ENCODE measurements around the genes BCAS1, CYP24A1 and RTF2.

DNA sequence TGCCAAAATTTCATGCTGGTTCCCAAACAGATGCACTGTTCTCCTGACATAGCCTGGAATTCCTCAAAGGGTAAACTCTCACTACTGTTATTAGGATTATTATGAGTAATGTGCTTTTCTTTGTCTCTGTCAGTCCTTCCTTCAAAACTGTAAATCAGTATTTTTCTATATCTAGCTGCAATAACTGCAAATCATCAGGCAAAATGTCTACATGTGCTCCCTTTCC, 185.7 kb downstream of the ZFP64 start:
- PRO-cap: no peak

- PRO-cap: no peak
Observed at GRCh38 chr20:52727648-52728032, 244.5 kb upstream of the TSHZ2 start.

DNA sequence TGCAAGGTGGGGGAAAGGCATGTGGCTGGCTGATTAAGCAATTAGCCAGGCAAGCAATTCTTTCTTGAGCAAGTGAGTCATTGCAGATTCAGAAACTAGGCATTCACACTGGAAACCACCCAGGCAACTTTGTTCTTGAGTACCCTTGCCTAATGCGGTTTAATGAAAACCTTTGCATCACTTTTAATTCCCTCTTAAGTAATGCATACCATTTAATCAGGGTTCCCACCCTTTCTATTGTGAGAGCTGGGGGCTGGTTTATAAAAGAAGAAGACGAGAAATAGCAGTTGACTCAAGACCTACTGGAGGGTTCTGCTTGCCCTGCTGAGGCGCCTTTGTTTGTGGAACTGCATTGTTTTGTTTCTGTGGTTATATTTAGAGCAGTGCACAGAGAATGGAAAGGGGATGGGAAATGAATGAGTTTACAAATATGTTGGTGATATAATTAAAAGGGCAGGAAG, 49.0 kb upstream of the TSHZ2 start:
- PRO-cap: no peak

- PRO-cap: bidirectional peak, plus-strand start at chr20:52973631, minus-strand start at chr20:52973475
Observed at GRCh38 chr20:52973571-52974094, 1.5 kb downstream of the TSHZ2 start.

GRCh38 chr20:53081157-53081668, 109.1 kb downstream of the TSHZ2 start:
- PRO-cap: no peak

DNA sequence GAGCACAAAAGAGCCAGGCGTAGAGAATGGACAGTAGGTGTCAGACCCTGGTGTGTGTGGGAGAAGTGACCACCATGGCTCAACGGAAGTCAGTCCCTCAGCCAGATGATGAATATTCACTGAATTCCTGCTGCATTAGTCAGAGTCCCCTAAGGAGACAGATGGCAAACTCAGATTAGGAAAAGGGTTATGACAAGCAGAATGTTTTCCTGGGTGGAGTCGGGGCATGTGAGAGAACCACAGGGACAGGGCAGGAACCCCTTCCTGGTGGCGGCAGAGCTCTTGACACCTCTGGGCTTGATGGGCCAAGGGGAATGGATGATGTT, 262.1 kb downstream of the ZNF217 start:
- PRO-cap: no peak

GRCh38 chr20:53581373-53581836, 12.2 kb downstream of the ZNF217 start:
- PRO-cap: no peak

- PRO-cap: bidirectional peak, plus-strand start at chr20:53582175, minus-strand start at chr20:53582063
Observed at GRCh38 chr20:53581837-53582635, 11.6 kb downstream of the ZNF217 start.

DNA sequence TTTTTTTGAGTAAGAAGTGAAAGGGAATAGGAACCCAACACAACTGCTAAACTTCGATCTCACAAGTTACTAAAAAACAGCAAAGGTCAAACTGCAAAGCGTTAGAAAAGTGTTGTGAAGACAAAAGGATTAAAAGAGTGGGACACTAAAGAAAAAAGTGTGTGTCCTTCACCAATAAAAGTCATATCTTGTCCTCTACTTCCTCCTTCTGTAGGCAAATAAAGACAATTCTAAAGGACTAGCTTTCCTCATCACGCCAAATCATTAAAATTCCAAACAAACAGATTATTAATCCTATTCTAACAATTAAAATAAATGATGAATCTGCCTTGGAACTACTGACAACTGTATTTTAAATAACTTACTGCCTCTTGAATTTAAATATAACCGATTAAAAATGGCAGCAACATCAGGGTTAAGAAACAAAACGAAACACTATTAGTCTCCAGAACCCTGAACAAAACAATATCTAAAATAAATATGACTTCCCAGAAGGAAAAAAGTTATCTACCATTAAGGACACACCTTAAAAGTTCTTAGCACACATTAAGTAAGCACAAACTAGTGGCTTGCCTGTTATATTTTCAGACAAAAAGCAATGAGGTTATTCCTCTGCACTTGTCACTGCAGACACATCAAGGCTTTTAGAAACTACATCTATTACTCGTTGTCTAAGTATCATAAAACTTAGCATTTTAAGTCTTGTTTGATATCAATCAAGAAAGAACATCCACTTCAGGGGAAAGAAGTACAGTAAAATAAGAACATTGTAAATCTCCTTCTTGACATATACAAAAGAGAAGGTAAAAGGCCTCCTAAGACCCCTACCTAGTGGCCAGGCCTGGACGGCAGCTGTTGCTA, 2.3 kb downstream of the ZNF217 start:
- PRO-cap: unidirectional peak, minus-strand start at position 190 of the sequence; unidirectional peak, minus-strand start at position 646 of the sequence

- PRO-cap: unidirectional peak, minus-strand start at chr20:53592765; unidirectional peak, minus-strand start at chr20:53592820; bidirectional peak, plus-strand start at chr20:53593244, minus-strand start at chr20:53593229
Observed at GRCh38 chr20:53592530-53593439, 854 bp downstream of the ZNF217 start.

GRCh38 chr20:53608236-53609396, 15.0 kb upstream of the ZNF217 start:
- PRO-cap: no peak

DNA sequence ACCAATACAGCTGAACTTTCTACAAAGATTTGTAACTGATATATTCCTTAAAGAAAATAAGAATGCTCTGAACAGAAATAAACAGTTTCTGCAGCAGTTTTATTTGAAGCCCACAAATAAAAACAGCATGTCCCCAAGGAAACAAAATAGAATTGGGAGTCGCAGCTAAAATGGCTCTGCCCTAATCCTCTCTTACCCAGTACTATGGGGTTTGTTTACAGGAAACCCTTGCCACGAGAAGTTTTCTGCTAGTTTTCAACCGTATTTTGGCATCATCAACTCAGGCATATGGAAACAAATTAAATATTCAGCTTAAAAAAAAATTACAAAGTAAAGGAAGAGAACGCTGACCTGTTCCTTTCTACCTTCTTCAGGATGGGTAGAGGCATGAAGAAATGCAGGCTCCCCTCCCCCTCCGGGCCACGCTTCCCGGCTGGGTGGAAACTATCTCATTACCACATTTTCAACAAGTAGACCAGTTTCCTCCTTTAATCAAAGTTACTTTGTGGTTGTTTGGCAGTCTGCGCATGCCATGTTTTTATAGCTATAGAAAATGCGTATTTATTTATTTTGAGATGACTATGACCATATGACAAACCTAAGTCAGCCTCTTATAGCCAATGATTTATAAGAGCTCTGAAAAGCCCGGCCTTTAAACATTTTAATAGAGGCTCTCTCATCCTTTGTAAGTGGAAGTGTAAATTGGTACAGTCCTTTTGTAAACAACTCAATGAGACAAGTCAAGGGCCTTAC, 15.9 kb upstream of the ZNF217 start:
- PRO-cap: unidirectional peak, plus-strand start at position 149 of the sequence; bidirectional peak, plus-strand start at position 506 of the sequence, minus-strand start at position 194 of the sequence

- PRO-cap: no peak
Observed at GRCh38 chr20:53706716-53707219, 113.1 kb upstream of the ZNF217 start.

- PRO-cap: no peak
Observed at GRCh38 chr20:53905115-53905952, 165.1 kb downstream of the BCAS1 start.

DNA sequence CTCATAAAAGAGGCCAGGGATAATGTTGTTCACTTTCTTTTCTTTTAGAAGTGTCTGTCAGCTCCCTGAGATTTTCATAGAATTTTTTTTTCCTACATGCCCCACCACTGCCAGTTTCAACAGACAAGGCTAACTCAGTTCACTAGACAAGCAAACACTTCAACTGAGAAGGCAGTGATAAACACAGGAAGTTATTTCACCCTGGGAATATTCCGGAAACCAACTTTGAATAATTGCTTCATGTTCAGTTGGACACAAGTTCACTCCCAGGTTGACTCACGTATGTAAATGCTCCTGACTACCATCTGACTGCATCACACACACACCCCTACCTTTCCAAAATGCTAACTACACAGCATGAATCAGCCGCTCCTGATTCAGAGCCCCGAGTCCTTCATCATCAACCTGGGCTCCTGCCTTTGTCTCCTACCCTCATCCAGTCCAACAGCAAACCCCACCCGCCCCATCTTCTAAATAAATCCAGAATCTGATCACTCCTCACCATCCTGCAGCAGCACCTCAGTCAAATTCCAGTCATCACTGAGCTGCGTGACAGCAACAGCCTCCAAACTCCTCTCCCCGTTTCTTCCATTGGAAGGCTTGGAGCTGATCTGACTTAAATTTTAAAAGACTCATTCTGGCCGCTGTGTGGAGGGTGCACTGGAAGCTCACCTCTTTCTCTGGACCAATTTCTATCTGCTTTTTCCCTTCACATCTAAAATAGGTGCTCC, 143.7 kb downstream of the BCAS1 start:
- PRO-cap: bidirectional peak, plus-strand start at position 287 of the sequence, minus-strand start at position 121 of the sequence

- PRO-cap: bidirectional peak, plus-strand start at chr20:53930519, minus-strand start at chr20:53930333
Observed at GRCh38 chr20:53929918-53930583, 140.3 kb downstream of the BCAS1 start.

DNA sequence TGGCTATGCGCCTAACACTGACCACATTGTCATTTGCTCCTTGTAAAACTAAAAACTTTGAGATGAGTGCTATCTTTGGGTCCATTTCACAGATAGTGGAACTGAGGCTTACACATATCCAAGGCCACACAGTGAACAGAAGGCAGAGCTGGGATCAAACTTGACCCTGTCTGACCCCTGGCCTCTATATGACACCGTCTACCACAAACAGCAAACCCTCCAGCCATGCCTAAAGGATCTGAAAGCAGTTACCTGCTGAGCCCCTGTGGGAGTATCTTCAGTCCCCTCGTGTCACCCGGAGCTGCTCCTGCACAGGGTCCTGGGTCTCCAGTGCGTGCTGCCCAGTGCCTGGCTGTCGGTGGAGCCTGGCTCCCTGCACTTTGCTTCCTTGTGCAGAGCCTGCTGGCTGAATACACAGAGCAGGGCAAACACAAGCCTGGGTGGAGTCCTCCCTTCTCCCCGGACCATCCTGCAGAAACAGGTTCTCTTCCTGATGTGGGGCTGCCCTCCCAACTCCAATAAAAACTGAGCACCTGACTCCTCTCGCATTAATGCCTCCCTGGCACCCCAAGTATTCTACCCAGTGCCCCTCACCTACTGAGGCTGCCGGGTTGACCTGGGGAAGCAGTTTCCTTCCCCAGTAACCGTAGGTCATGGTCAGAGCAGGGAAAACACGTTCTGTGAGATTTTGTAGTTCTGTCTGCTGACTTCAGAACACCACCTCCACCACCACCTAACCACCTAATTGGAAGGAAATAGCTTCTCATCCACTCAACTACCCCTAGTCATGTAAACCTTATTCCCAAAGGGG, at the start of gene BCAS1:
TSS of gene BCAS1 (minus strand) at position 414 of the 811 bp plus-strand sequence.
- PRO-cap: no peak

GRCh38 chr20:54173879-54174474, at the start of gene CYP24A1:
CYP24A1 (minus strand) TSS chr20:54173986.
- PRO-cap: no peak

GRCh38 chr20:56443362-56443951, 25.0 kb upstream of the RTF2 start:
- PRO-cap: no peak

GRCh38 chr20:56468025-56468783, at the start of gene RTF2:
RTF2 (plus strand) TSS chr20:56468627.
- PRO-cap: unidirectional peak, plus-strand start at chr20:56468150; bidirectional peak, plus-strand start at chr20:56468690, minus-strand start at chr20:56468553

All from pulmonary lymph node (tissue), 1 donor.